ENCODE measurements around the genes SMTNL2 and ALOX15.

DNA sequence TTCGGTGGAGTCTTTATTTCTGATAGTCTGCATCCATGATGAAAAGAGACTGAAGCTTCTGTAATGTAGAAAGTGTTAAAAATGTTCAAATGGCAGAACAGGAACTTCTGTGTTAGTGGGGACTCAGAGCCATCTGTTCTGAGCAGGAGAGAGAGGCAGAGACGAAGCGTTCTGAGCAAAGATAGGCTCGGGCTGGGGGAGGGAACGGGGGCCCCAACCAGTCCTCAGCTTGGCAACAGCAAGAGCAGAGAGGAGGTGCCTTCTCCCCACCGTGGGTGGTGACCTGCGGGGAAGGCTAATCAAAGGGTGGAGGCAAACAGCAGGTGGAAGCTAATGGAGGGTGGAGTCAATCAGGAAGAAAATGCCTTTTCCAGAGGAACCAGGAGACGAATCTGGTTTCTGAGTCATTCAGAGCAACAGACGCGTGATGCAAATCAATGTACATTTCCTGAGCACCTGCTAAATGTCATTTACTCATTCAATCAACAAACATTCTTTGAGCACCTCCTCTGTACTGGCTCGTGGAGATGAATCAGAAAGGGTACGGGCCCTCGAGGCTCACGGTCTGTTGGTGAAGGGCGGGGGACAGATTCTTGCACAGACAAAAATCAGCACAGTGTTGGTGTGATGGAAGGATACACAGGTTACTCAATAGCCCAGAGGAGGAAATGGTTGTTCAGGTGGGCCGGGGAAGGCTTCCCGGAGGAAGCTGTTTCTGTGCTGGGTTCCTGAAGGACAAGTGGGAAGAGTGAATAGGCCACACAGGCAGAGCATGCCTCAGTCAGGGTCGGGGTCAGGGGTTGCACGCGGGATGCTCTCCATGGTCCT is 5.8 kb upstream of the SPNS2 start:
- PRO-cap, result no peak

DNA sequence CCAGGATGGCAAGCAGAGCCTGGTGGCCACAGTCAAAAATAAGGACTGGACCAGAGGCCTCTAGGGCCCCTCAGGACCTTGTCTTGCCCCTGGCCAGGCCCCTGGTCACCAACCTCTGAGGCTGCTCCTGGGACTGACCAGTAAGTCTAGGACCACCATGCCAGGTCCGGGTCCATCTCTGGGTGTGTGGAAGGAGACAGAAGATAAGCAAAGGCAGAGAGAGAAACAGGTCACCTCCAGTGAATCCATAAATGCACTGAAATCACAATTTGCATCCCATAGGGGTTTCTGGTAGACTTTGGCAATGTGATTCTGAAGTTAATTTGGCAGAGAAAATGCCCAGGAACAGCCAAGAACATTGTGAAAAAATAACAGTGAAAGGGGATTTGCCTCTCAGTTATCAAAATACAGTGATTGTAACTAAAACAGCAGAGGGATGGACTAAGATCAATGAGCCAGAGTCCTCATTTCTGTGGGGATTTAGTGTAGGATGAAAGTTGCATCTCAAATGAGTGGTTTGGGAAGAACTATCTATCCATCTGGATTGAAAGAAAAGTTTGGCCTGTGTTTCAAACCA is 28.2 kb downstream of the MYBBP1A start:
- PRO-cap, result no peak

DNA sequence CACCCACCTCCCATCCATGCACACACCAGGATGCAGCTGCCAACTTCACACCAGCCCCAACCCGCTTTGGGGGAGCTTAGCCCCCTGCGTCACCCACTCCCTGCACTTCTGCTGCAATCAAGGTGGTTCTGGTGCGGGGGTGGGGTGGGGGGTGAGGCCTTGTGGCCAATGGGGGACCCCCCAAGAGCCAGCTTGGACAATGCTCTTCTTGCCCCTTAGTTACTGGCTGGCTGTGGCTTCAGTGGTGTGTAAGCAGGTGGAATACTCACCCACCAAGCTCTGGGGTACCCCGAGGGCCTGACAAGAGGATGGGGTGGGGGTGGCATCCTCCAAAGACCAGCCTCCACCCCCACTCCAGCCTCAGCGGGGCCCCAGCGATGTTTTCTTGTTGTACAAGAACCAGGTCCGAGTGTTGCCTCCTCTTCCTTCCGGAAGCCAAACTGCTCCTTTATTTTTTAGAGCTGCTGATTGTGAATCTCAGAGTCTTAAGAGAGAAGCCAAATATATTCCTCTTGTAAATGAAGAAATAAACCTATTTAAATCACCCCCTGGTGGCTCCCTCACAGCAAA is 16.6 kb downstream of the MYBBP1A start:
- PRO-cap, result no peak

- PRO-cap, result no peak
These were observed 10.1 kb downstream of the MYBBP1A start for GRCh38 chr17:4544596-4545906.

GRCh38 chr17:4562047-4562648 is 1.8 kb upstream of the GGT6 start:
- PRO-cap, result no peak

DNA sequence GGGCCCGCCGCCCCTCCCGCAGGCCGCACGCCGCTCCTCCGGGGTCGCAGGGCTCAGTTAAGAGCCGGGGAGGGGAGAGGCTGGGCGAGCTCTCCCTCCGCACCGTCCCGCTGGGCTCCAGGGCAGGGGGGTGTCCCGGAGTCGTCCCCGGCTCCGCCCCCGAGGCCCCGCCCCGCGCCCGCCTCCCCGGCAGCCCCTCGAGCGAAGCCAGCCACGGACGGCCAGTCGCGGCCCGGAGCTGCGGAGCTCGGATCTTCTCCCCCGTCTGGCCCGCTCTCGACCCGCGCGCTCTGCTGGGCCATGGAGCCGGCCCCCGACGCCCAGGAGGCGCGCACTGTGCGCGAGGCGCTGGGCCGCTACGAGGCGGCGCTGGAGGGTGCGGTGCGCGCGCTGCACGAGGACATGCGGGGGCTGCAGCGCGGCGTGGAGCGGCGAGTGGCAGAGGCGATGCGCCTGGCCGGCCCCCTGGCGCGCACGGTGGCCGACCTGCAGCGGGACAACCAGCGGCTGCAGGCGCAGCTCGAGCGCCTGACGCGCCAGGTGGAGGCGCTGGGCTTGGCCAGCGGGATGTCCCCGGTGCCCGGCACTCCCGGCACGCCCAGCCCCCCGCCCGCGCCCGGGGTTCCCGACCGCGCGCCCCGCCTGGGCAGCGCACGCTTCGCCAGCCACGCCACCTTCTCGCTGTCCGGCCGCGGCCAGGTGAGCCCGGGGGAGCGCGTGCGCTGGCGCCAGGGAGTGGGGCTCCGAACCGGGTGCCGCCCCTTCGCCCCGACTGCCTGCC is at the start of gene SMTNL2:
TSS of gene SMTNL2 (plus strand) at position 224 of the 781 bp plus-strand sequence.
- PRO-cap, result bidirectional peak, plus-strand start at position 224 of the sequence, minus-strand start at position 112 of the sequence

GRCh38 chr17:4591532-4592178 is 7.3 kb downstream of the SMTNL2 start:
- PRO-cap, result no peak

GRCh38 chr17:4641378-4641781 is at the start of gene ALOX15:
Gene ALOX15 (minus strand): TSS chr17:4641678.
- PRO-cap, result no peak

GRCh38 chr17:4711123-4712364 is 1.1 kb downstream of the ARRB2 start:
- PRO-cap, result no peak

- PRO-cap, result no peak
These were observed 7.0 kb downstream of the ARRB2 start for GRCh38 chr17:4716931-4718275.

- PRO-cap, result no peak
These were observed 10.9 kb upstream of the CXCL16 start for GRCh38 chr17:4750637-4750991.

DNA sequence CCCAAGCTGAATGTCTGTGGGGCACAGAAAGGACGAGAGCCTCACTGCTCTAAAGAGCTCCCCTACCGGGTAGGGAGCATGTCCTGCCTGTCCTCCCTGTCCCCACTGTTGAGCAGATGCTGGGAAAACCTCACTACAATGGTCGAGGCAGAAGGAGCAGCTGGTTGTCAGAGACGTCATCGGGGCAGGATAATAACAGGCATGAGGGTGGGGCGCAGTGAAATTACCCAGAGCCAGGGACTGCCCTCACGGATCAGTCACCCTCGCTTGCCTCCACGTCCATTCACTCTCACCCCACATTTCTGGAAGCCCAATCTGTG is 543 bp downstream of the TM4SF5 start:
- PRO-cap, result no peak

DNA sequence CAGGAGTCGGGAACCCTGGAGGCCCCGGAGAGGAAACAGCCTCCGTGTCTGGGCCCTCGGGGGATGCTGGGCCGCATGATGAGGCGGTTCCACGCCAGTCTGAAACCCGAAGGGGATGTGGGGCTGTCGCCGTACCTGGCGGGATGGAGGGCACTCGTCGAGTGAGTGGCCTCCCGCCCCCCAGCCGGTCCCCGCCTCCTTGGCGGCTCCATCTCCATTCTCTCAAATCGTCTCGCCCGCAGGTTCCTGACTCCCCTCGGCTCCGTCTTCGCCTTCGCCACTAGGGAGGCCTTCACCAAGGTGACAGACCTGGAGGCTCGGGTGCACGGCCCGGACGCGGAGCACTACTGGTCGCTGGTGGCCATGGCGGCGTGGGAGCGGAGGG is 745 bp downstream of the GLTPD2 start:
- PRO-cap, result no peak

DNA sequence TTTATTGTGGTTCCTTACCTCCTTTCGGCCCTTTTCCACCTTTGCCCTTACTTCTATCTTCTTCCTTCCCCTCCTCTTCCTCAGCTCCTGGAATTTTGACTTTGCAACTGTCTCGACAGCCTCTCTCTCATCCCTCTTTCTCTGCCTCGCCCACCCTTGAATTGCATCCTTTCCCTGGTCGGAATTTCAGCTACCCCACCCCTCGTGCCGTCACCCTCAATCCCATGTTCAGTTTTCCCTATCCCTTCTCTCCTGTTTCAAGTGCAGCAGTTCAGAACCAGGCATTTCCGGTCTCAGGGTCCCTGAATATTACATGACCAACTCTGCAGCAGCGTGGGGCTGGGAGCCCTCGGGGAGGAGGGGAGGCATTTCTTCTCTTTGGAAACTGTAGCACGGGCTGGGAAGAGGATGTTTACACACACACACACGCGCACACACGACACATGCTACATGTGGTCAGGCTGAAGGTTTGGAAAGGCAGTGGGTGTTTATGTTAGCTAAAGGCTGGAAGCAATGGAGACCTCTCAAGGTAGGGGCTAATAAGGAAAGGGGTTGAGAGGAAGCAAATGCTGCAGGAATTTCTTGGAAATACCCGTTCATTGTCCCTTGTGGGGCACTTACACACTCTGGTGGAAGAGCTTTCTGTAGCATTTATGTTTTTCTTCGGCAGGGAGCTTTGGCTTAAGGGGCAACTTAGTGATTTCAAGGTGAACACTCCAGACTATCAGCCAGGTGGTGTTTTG is 1.0 kb downstream of the MINK1 start:
- PRO-cap, result no peak

DNA sequence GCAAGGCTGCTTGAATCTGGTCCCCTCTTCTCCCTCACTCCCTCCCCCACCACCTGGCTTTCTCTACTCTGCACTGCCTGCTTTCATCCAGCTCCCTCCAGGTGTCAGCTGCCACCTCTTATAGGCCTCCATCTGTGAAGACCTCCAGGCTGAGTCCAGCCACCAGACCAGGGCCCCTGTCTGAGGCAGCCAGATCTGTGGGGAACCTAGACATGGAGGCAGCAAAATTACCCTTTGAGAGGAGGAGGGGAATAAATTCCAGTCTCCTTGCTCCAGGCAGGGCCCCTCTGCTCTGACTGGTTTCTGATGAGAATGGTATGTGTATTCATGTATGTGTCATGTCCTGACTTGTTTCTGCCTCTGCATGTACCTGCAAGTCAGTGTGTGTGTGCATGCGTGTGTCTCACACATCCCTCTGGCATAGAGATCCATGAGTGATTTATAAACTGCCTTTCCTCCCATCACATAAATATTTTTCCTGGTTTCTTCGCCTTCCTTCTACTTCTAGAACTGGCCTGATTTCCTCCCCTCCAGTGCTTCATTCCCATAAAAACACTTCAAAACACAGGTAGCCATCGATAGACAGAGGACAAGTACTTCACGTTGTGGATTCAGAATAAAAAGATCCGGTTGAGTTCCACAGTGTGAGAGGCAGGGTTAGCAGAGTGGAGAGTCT is 21.2 kb downstream of the MINK1 start:
- PRO-cap, result no peak

GRCh38 chr17:4947119-4948172 is 884 bp downstream of the PFN1 start:
- PRO-cap, result no peak

GRCh38 chr17:4986229-4986811 is 1.2 kb downstream of the CAMTA2 start:
- PRO-cap, result no peak

DNA sequence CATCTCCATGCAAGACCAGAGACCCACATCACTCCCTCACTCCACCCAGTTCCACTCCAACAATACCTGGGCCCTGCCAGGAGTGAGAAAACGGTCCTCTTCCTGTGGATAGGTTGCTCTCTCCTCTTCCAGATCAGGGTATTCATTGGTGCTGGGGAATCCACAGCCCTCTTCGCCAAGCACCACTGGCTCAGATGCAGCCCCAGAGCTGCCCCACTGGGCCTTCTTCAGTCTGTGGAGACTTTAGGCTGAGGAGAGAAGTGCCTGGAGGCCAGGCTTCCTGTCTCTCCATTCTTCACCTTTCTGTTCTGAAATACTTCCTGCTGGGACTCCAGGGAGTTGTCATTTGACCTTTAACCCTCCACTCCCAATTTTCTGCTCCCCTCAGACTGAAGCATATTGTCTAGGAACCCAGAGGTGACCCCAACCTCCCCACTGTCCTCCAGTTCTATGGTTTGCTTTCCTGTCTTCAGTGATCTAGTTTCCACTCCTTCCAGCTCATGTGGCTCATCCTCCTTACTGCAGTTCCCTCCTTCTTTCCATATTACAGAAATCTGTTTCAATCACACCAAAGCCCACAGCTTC is 1.3 kb upstream of the CAMTA2 start:
- PRO-cap, result no peak

DNA sequence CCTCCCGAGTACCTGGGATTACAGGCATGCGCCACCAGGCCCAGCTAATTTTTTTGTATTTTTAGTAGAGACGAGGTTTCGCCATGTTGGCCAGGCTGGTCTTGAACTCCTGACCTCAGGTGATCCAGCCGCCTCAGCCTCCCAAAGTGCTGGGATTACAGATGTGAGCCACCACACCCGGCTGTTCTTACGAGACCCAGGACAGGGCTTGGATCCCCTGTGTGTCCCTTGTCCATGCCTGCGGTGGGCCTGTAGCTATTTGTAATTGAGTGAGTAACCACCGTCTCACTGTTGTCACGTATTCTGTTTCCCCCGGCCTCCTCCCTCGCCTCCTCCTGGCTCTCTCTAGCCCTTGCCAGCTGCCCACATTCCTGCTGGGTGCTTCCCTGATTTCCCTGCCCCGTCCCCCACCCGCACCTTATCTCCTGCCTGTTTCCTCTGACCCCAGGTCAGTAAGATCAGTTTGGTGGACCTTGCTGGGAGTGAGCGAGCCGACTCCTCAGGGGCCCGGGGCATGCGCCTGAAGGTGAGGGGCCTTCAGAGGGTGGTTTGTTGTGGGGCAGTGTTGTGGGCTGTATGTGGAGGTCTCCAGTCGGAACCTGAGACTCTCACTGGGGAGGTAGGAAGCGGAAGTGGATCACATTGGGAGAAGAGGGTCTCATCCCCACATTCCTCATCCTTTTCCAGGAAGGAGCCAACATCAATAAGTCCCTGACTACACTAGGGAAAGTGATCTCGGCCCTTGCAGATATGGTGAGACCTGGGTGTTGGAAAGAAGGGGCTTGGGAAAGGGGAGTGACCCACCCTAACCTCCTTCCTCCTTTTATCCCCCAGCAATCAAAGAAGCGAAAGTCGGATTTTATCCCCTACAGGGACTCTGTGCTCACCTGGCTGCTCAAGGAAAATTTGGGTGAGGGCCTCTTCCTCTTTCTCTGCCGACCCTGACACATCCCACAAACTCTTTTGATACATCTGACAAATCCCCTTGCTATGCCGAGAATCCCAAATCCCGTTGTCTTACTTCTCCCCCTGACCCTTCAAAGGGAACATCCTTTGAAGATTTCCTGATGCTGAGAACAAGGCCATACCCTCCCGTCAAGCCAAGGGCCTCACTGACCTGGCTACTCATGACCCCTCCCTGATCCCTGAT is 5.8 kb downstream of the KIF1C start:
- PRO-cap, result no peak

DNA sequence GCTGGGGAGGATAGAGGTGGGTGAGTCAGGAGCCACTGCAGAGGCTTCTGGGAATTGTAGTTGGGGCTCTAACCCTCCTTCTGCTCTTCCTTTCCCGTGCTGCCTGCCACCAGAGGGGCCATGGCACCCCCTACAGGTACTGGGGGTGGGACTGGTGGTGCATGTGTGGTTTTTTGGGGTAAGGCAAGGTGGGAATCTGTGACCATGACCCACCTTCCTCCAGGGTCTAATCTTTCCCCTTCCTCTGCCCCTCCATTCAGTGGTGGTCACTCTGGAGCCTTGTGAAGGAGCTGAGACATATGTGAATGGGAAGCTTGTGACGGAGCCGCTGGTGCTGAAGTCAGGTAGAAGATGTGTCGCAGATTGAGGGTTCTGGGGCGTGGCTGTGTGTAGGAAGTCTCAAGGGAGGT is 15.5 kb downstream of the SLC52A1 start:
- PRO-cap, result no peak